ENCODE data around the genes IL27RA, MISP3, CLEC17A and ADGRE3.

DNA sequence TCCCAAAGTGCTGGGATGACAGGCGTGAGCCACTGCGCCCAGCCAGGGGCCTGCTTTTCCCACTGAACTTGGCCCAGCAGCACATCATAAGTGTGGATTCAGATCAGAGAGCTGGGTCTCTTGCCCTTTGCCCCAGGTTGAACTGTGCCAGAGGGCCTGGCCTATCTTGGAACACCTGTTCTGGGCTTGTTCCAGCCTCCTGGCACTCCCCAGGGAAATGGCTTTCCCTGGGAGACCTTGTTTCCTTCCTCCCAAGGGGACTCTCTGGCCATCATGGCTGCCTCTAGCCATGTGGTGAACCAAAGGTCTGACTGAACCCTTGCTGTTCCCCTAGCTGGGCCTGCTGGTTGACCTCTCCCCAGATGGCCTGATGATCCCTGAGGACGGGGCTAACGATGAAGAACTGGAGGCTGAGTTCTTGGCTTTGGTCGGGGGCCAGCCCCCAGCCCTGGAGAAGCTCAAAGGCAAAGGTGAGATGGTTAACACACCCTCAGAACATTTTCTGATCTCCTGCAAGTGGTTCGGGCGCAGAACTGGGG is 3.6 kb downstream of the CC2D1A start:
- RAMPAGE, long total RNA: no peak
- RRBS: no CpG with 5 or more reads among the region's 7 CpGs

DNA sequence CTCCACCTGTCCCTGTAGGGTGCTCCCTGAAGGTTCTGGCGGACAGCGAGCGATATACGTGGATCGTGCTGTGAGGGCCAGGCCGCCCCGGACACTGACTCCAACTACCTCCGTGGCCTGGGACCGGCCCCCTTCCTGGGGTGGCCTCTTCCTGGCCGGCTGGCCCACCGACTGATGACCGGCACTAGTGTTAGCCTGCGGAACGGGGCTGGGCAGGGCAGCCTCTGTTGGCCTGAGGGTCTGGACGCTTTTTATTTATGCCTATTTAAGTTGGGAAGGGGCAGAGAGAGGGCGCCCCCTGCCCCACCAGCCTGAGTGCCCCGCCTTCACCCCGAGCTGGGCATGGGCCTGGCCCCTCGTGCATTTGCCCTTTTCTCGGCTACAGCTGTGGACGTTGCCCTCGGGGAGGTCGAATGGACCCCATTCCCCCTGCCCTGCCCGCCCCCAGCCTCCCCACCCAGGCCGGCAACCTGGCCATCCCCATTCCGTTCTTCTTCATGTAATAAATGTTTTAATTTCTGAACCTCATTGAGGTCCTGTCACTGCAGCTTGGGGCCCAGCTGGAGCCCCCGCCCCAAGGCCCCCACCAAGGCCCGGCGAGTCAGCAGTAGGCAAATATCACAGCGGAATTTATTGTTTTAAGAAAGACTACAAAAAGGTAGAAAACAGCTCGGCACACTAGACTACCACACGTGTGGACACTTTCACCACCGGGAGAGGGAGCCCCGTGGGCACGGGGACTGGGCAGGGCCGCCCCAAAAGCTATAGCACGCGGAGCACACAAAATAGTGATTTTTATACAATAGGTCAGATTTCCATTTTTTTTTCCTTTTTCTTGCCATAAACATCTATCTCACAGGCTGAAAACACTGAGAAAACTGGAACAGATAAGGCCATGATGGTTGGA is 8.9 kb downstream of the DCAF15 start:
- RAMPAGE, long total RNA: no peak
- RRBS: 98% methylated on average over 5 of the region's 38 CpGs

- RAMPAGE, long total RNA: no peak
- RRBS: no CpG with 5 or more reads among the region's 25 CpGs
These were observed 12.5 kb downstream of the RFX1 start for GRCh38 chr19:13993482-13994102.

- RAMPAGE, long total RNA: no peak
- RRBS: 2% methylated on average over 37 of the region's 82 CpGs
These were observed at the start of gene IL27RA for GRCh38 chr19:14031343-14032575. Gene IL27RA, plus strand, starts transcription at chr19:14031762.

GRCh38 chr19:14052666-14053706 is 8.9 kb downstream of the PALM3 start:
- RAMPAGE, long total RNA: no peak
- RRBS: no CpG with 5 or more reads among the region's 15 CpGs

DNA sequence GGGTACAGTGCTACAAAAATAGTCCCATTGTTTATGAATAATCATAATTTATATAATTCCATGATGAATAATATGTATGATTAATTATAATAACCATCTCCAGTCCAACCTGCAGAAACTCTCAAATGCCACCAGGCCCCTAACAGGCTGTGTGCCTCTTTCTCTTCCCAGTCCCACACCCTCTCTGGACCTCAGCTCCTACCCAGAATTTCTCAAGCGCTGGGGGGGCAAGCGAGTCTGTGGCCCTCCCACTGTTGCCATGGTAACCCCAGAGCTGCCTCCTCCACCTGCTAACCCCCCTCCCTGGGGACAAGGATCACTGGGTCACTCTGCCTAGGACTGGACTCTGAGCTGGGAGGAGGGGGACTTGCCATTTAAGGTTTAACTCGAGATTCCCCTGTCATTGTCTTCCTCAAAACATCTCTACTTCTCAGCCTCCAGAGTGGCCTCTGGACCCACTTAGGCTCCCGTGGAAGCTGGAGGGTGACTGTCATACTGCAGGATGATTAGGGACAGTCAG is 2.3 kb downstream of the PALM3 start:
- RAMPAGE, long total RNA: no peak
- RRBS: no CpG with 5 or more reads among the region's 4 CpGs

GRCh38 chr19:14071716-14072867 is at the start of gene MISP3:
Gene MISP3, plus strand, starts transcription at chr19:14072786.
- RAMPAGE, long total RNA: no peak
- RRBS: 1% methylated on average over 38 of the region's 81 CpGs

GRCh38 chr19:14162512-14163588 is 26.5 kb upstream of the ASF1B start:
- RAMPAGE, long total RNA: no peak
- RRBS: no CpG with 5 or more reads among the region's 70 CpGs

- RAMPAGE, long total RNA: no peak
- RRBS: no CpG with 5 or more reads among the region's 9 CpGs
These were observed 30.7 kb upstream of the ASF1B start for GRCh38 chr19:14167110-14167436.

- RAMPAGE, long total RNA: no peak
- RRBS: 4% methylated on average over 8 of the region's 56 CpGs
These were observed 621 bp downstream of the ADGRL1 start for GRCh38 chr19:14205325-14205771.

DNA sequence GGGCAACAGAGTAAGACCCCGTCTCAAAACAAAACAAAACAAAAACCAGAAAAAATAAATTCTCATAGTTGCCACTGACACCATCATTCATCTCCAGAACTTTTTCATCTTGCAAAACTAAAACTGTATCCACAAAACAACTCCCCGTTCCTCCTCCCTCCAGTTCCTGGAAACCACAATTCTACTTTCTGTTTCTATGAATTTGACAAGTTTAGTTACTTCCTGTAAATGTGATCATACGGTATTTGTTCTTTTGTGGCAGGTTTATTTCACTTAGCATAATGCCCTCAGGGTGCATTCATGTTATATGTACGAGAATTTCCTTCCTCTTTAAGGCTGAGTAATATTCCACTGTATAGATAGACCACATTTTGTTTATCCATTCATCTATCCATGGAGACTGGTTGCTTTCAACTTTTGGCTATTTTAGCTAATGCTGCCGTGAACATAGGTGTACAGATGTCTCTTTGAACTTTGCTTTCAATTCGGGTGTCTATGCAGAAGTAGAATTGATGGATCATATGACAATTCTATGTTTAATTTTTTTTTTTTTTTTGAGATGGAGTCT is 13.1 kb upstream of the ADGRE5 start:
- RAMPAGE, long total RNA: no peak
- RRBS: no CpG with 5 or more reads among the region's 6 CpGs

- RAMPAGE, long total RNA: no peak
- RRBS: no CpG with 5 or more reads among the region's 3 CpGs
These were observed 722 bp upstream of the ADGRE5 start for GRCh38 chr19:14380573-14380871.

DNA sequence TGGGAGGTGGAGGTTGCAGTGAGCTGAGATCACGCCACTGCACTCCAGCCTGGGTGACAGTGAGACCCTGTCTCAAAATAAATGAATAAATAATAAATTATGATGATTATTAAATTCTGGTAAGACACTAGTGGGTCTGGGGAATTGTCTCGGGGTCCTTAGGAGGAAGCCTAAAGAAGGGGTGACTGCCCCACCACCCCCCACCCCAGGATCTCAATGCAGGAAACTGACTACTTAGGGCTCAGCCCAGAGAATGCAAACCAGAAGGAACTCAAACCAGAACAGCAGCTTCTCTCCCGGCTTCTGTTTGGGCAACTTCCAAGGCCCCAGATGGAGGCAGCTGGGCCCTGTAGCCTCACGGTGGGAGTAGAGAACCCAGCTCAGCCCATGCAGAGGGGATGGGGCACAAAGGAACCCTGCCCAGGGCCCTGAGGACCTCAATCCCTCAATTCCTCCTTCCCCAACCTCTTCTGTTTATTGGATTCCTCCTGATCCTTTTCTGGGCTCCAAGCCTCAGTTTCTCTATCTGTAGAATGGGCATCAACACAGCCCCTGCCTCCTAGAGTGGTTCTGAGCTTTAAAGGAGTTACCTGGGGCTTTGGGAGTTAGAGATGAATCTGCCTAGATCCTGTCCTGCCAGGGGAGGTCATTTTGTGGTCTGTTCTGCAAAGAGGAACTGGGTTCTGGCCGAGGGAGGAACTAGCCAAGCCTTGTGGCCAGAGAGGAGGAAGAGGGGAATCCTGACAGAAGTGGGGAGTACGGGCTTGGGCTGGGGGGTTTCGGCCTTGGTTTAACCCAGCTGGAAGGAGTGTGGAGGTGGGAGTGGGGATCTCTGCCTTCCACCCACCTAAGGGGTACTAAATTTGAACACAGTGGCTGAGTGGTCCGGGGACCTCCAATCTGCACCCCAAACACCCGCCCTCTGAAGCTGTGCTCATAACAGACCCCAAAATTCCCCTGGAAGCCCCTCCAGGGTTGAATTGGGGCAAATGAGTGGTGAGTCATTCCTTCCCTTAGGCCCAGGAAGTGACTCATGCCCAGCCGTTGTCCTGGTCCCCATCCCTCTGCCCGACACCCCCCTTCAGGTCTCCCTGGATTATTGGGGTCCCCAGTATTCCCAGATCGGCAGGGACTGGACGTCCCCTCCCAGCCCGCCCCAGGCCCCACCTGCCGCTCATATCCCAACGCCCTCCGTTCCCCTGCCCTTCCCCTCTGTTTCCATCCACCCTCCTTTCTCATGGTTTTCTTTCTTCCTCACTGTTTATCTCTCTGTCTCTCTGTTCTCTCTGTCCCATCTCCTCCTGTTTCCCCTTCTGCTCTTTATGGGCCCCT is 2.7 kb downstream of the ADGRE5 start:
- RAMPAGE, long total RNA: no peak
- RRBS: no CpG with 5 or more reads among the region's 17 CpGs

DNA sequence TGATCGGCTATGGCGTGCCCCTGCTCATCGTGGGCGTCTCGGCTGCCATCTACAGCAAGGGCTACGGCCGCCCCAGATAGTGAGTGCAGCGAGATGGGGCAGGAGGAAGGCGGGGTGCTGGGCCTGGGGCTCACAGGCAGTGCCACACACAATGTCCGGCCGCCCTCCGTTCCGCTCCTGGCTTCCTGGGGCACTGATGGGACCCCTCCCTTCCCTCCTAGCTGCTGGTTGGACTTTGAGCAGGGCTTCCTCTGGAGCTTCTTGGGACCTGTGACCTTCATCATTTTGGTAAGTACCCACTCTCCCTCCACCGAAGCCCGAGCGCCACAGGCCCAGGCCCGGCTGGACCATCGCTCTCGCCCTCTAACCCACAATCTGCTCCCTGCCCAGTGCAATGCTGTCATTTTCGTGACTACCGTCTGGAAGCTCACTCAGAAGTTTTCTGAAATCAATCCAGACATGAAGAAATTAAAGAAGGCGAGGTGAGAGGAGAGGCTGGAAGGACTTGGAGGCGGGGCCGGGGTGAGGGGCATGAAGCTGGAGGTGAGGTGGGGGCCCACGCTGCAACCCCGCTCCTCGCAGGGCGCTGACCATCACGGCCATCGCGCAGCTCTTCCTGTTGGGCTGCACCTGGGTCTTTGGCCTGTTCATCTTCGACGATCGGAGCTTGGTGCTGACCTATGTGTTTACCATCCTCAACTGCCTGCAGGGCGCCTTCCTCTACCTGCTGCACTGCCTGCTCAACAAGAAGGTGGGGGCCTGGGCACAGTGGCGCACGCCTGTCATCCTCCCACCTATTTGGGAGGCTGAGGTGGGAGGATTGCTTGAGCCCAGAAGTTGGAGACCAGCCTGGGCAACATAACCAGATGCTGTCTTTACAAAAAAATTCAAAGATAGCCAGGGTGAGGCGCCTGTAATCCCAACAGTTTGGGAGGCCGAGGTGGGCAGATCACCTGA is 12.4 kb downstream of the DDX39A start:
- RAMPAGE, long total RNA: no peak
- RRBS: no CpG with 5 or more reads among the region's 39 CpGs

DNA sequence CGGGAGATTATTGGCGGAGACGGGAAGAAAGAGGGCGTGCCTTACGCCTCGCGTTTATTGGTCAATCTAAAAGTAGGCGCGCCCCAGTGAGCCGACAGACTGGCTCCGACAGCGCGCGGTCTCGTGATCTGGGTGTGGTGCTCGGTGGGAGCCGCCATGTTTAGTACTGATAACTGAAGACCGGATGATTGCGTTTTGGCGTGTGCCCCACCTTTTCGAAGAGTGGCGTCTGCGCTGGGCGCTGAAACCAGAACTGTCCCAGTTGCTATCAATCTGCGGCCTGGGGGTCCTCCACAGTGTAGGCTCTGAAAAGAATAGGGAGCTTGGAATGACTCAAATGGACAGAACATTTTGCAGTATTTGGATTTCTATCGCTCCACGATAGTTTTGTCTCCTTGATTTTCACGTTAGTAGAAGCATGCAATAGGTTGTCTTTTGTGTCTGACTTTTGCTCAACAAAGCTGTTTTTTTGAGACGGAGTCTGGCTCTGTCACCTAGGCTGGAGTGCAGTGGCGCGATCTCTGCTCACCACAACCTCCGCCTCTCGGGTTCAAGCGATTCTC is 393 bp upstream of the DDX39A start:
- RAMPAGE, long total RNA: no peak
- RRBS: no CpG with 5 or more reads among the region's 34 CpGs

GRCh38 chr19:14556481-14557156 is 15.2 kb downstream of the NDUFB7 start:
- RAMPAGE, long total RNA: no peak
- RRBS: under 1% methylated on average over 8 of the region's 18 CpGs

- RAMPAGE, long total RNA: no peak
- RRBS: no CpG with 5 or more reads among the region's 8 CpGs
These were observed at the start of gene CLEC17A for GRCh38 chr19:14582787-14583357. Gene CLEC17A, plus strand, starts transcription at chr19:14583084.

DNA sequence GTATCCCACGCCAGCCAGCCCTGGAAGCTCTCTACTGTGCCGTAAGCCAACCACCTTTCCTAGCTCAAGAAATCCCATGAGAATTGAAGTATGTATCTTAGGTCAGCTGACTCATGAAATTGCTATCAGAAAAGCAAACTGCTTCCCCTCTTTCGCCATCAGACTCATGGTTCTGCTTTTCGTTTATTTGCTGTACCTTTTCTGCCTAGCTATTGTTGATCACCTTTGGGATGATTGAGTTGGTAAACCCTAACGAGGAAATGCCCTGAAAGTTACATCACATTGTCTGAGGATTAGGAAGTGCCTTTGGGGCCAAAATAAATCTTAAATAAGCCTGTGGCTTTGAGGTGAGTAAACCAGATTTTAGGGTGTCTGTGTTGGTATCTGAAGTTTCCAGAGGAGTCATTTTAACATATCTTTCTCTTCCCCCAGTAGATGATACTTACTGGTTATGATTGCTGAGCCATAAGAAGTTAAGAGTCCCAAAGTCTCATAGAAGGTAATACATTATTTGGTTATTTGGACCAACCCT is at the start of gene ADGRE3:
TSS of gene ADGRE3 (minus strand) at position 61 of the 532 bp plus-strand sequence.
- RAMPAGE, long total RNA: no peak
- RRBS: no CpG with 5 or more reads among the region's 5 CpGs

GRCh38 chr19:14740764-14741502 is 37.4 kb downstream of the ADGRE2 start:
- RAMPAGE, long total RNA: no peak
- RRBS: no CpG with 5 or more reads among the region's 10 CpGs

- RAMPAGE, long total RNA: no peak
- RRBS: no CpG with 5 or more reads among the region's 19 CpGs
These were observed 19.5 kb downstream of the ADGRE2 start for GRCh38 chr19:14758829-14759344.

Measured in hepatocyte (in vitro differentiated cells and primary cell).